Placental pericyte (primary cell): ENCODE measurements around a stretch of chr14.

DNA sequence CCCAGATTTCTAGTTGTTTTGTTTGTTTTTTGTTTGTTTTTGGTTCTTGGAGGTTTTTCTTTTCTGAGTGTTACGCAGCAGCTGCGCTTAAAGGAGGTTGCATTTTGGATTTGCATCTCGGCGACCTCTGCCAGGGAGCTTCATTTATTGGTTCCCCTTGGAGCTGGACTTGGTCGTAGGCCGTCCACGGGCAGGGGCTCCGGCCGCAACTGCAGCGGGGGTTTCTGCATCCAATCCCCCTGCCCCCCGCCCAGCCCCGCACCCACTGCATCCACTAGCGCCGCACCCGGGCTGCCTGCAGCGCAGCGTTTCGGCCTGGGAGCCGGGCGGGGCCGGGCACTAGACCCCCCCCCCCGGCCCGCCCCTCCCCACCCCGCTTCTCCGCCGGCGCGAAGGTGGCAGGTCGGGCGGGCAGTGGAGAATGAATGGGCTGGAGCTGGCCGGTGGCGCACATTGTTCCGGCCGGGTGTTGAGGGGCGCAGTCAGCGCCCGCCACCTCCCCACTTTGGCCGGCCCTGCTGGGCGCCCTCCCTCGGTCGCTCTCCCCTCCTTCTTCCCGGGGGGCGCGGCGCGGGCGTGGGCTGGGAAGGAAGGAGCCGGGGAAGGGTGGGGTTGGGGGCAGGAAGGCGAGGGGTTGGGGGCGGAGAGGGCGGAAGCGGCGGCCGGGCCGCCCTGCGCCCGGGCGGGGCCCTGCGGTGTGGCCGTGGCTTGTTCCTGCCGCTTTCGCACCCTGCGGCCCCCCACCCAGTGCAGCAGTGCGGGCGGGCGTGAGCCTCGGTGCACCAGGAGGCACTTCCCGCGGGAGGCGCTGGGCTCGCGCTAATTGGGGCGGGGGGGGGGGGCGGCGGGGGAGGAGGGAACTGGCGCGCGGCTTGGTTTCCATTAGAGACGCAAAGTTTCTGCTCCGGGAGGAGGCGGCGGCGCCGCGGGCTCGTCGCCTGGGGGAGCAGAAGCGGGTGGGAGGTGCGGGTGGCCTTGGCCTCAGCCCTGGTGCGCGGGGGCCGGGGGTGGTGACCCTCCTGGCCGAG, 768 bp downstream of the CALM1 start:
- CAGE, long polyA plus RNA = no peak

GRCh38 chr14:90401080-90401736, 4.4 kb downstream of the CALM1 start:
- CAGE, long polyA plus RNA = no peak

DNA sequence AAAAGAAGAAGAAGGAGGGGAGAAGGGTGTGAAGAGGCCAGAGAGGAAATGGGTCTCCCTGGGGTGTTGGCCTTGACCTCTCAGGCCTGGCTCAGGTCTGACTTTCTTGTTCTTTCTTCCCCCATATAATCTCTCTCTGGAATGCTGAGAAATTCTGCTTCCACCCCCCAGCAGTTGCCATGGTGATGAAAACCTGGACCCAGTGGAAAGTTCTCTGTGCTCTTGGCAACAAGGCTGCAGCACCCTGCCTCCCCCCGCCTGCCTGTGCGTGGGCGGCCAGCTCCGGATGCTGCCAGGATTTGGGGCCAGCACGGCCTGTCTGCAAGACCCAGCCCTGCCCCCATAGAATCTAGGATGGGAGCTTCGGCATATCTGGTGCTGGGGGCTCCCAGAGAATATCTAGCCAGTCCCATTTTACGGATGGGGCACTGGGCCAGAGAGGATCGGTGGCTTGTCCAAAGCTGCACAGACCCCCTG, 94.7 kb downstream of the CALM1 start:
- CAGE, long polyA plus RNA = no peak

DNA sequence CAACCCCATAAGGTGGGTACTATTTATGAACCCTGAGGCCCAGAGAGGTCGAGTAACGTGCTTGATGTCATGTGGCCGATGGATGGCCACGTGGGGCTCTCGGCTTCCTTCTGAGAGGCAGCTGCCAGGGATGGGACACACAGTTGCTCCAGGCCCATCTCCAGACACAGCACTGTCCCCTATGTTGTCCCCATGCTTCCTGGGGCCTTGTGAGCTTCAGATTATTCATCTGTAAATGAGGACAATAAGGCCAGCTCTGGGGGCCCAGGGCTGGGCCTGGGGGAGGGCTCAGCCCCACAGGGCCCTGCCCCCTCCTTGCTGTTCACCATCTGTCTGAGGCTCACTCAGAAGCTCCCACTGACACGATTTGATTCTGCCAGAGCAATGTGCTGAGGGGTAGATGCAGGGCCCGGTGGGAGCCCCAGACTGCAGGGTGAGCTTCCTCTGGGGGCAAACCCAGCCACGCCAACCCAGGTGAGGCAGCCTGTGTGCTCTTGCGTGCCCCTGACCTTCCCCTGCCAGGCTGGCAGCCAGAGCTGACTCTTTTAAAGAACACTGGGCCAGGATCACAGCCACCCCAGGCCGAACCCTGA, 115.2 kb downstream of the CALM1 start:
- CAGE, long polyA plus RNA = no peak

- CAGE, long polyA plus RNA = no peak
These were observed 115.8 kb downstream of the CALM1 start for GRCh38 chr14:90512543-90513140.

DNA sequence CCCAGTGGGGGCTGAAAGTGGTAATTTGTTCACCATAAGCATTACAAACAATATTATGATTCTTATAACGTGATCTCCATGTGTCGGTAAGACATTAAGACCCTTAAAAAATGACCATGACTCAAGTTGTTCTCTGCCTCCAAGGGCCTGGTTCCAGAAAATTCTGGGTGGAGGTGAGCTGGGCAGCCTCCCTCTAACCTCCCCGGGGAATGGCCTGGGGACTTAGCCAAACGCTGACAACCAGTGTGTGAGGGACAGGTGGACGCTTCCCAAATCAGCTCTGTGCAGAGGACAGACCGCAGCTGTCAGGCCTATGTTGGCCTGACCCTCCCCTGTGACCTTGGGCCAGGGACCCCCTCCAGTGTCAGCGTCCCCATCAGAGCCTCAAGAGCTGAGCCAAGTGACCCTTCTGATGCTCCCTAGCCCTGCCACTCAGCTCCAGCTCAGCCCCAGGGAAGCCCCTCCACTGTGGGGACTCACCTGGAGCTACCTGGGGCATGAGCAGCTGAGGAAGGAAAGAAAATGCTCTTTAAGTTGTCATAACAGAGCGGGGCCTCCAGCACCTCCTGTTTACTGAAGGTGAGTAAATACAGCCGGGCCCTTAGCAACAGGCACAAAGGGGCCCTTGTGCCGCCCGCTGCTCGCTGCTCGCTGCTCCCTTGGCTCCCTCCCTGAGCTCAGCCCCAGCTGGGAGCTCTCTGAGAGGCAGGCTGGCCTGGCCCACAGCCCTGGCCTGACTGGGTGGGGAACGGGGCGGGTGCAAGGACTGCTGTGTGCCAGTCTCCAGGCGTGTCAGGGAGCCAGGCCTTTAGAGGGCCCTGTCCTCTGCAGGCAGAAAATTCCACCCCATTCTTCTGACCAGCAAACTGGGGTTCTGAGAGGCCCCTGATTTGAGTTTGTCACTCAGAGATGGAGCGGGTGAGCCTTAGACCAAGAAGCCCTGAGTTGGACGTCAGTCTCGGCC, 116.6 kb downstream of the CALM1 start:
- CAGE, long polyA plus RNA = no peak

DNA sequence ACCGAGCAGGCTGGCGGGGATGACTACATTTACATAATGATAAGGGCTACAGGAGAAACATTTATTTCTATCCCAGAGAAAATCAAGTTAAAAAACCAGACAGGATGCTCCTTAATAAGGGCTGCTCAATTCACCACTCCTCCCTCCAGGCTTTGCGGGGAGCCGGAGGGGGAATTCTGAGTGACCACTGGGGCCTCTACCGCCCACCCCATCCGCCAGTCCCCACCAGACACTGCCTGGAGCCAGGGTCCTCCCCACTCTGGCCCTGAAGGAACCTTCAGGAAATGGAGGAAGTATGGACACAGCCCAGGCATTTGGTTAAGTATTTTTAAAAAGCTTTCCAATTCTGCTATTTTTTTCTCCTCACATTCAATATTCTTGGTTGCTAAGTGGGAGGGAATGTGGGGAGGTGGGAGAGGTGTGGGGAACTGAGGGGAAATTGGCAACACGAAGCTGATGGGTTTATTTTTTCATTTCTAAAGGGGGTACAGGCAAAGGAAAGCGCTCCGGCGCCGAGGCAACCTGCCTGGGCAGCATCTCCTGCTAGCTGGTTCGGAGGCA, 200.5 kb downstream of the TTC7B start:
- CAGE, long polyA plus RNA = no peak

DNA sequence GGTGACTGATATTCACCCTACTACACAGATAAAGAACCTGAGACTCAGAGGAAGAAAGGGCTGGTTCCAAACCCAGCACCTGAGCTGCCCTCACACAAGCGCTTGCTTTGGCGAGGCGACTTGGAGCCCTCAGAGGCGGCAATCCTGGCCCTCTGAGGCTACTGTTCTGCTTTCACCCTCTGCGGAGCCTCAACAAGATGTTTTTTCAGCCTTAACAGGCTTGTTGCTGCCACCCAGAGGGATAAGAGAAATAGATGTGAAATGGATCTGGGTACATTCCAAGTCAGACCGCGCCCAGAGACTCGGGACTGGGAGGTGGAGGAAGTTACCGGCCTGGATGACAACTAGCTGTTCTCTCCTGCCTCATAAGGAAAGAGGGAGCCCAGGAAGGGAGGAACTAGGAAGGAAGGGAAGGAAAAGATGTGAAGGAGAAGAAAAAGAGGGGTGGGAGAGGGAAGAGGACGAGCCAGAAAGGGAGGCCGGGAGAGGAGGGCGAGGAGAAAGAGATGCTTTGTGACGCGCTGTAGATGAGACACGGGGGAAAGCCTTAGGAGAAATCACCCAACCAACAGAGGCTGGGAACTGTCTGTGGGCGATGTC, 89.5 kb downstream of the TTC7B start:
- CAGE, long polyA plus RNA = no peak

DNA sequence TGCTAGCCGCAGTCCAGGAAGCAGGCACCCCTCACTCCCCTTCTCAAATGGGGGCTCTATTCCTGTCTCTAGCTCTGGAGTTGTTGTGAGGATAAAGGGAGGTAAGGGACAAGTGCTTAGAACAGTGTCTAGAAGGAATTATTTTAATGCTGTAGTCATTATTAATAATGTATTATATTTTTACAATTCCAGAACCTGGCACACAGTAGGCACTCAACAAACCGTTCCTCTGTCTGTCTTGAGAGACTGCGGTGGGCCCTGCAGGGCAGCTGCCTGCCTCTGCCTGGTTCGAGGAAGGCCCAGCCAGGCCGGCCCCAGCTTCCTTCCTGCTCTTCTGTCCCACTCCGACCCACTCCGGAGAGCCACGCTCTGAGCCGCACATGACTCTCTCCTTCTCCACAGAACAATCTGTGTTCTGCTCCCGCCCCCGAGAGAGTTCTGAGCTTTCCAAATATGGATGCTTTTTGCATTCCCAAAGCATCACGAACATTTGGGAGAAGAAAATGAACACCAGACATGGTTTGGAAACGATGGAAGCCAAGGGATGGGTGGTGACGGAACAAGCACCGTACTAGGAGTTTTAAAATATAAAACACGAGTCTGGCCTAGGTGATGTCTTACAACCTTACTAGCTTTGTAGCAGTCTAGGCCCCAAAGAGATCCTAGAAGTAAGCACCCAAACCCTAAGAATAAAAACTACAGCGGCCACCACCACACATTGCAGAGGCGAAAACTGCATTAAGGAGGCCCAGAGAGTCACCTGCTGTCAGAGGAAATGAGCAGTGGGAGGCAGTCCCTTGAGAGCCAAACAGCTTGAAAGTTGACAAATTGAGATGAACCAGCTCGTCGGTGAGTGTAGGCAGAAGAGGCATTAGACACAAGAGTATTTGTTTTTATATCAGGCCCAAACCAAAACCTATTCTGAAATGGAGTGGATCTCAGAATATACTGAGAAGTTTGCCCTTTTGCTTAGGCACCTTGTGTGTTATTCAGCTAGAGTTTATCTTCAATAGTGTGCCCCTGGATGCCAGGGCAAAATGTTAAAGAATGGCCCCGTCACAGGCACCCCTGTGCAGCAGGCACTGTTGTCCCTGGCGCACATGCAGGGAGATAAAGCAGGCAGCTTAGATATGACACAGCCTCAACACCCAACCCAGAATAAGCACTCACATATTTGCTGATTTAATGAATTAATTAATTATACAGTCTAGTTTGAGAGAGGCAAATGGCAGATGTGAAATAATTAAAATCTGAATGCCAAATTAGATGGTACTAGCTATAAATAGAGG, 57.0 kb downstream of the TTC7B start:
- CAGE, long polyA plus RNA = no peak

- CAGE, long polyA plus RNA = no peak
These were observed 1.0 kb downstream of the RPS6KA5 start for GRCh38 chr14:91059300-91059917.

GRCh38 chr14:91060785-91061039, 271 bp upstream of the RPS6KA5 start:
- CAGE, long polyA plus RNA = no peak

- CAGE, long polyA plus RNA = no peak
These were observed 15.1 kb upstream of the RPS6KA5 start for GRCh38 chr14:91075581-91075831.

GRCh38 chr14:91087599-91088061, 26.2 kb upstream of the DGLUCY start:
- CAGE, long polyA plus RNA = no peak

GRCh38 chr14:91253827-91254613, 9.5 kb upstream of the GPR68 start:
- CAGE, long polyA plus RNA = no peak

- CAGE, long polyA plus RNA = no peak
These were observed 41.8 kb upstream of the GPR68 start for GRCh38 chr14:91286152-91286776.

DNA sequence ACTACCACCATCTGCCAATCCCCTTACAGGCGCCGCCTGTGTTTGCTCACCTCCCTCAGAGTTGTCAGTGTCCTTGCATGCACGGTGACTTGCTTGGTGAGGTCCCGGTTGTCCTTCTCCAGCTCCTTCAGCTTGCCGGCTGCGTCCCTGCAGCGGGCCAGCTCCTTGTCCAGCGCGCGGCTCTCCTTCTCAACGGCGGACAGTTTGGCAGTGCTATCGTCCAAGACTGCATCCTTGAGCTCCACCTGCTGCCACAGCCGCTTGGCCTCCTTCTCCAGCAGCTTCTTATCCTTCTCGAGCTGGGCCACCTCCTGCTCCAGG, 68.5 kb upstream of the GPR68 start:
- CAGE, long polyA plus RNA = no peak

- CAGE, long polyA plus RNA = no peak
These were observed 80.2 kb upstream of the GPR68 start for GRCh38 chr14:91324667-91325087.

DNA sequence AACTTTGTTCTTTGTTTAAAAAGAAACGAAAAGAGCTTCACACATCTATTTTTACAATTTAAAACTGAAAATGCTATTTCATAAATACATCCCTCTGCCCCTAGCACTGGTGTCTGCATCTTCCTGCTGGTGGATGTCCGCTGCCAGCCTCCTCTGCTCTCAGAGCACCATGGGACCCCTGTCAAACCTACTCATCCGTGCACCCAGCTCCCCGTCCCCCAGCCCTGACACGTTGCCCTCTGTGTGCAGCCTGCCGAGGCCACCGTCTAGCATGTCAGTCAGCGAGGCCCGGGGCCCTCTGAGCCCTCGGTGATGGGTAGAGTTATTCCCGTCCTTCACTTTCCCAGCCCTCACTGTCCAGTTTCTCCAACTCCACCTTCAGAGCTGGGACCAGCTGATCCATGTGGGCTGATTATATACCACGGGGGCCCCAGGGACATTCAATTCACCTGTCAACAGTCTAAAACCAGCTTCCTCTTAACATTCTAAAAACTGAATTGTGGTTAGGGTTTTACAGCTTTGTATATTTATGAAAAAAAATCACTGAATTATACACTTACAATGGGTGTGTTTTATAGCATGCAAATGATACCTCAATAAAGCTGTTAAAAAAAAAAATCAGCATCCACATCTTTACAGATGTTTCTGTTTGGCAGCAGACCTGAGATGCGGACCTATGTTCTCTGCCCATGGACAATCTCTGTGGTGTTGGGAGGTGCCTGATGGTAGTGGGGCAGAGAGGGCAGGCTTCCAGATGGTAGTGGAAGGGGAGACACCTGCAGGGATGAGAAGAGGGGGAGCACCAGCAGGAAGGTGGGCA, 61.3 kb downstream of the CCDC88C start:
- CAGE, long polyA plus RNA = no peak

GRCh38 chr14:91510734-91510963, 539 bp upstream of the PPP4R3A start:
- CAGE, long polyA plus RNA = no peak

GRCh38 chr14:91826469-91826944, 40.8 kb downstream of the TC2N start:
- CAGE, long polyA plus RNA = no peak